ENCODE measurements around a stretch of chr18.

GRCh38 chr18:3257112-3258090 is 4.5 kb upstream of the MYL12B start:
- PRO-cap = unidirectional peak, plus-strand start at chr18:3257589
CAGE:
- cytosol, long polyA plus RNA = no peak
- long polyA plus RNA = no peak
- nucleus, long polyA plus RNA = no peak

GRCh38 chr18:3258091-3258907 is 3.6 kb upstream of the MYL12B start:
- PRO-cap = no peak
CAGE:
- cytosol, long polyA plus RNA = no peak
- long polyA plus RNA = no peak
- nucleus, long polyA plus RNA = no peak

GRCh38 chr18:3280168-3280351 is 18.1 kb downstream of the MYL12B start:
- PRO-cap = no peak
CAGE:
- cytosol, long polyA plus RNA = no peak
- long polyA plus RNA = no peak
- nucleus, long polyA plus RNA = no peak

GRCh38 chr18:3384544-3385251 is 65.3 kb upstream of the TGIF1 start:
- PRO-cap = no peak
CAGE:
- cytosol, long polyA plus RNA = no peak
- long polyA plus RNA = no peak
- nucleus, long polyA plus RNA = no peak

DNA sequence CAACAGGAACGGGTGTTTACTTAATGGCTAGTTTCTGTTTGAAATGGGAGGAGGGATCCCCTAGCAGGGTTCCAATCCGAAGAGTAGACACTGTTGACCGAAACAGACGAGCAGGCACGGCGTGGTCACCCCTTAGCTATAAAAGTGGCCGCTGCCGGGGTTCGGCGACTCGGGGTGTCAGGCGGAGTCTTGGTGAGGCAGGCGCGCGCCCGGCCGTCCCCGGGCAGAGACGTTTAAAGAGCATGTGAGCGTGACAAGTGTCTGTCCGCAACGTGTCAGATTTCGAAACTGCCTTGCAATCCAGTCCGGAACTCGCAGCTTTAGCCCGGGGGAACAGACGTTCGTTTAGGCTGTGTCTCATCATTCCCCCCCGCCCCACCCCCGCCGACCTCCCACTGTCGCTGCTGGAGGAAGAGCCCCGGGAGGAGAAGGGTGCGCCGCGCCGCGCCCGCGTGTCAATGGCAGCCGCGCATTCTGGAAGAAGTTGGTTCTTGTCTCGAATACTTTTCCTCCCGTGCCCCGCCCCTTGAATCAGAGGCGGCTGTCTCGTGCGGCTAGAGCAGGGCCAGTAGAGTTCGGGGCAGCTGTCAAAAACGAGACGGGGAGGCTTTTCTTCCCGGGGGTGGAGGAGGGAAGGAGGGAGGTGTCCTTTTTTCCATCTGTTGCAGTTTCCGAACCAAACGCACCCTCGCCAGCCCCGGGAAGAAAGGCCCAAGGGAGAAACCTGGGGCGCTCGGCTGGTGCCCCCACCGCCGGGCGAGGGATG is 615 bp upstream of the TGIF1 start:
- PRO-cap = bidirectional peak, plus-strand start at position 167 of the sequence, minus-strand start outside the sequence
CAGE:
- cytosol, long polyA plus RNA = no peak
- long polyA plus RNA = no peak
- nucleus, long polyA plus RNA = no peak

- PRO-cap = no peak
CAGE:
- cytosol, long polyA plus RNA = no peak
- long polyA plus RNA = no peak
- nucleus, long polyA plus RNA = no peak
Measured at GRCh38 chr18:3451122-3451378, 1.1 kb downstream of the TGIF1 start.

- PRO-cap = unidirectional peak, minus-strand start at chr18:3454822
CAGE:
- cytosol, long polyA plus RNA = no peak
- long polyA plus RNA = no peak
- nucleus, long polyA plus RNA = no peak
Measured at GRCh38 chr18:3454402-3455677, 4.9 kb downstream of the TGIF1 start.

DNA sequence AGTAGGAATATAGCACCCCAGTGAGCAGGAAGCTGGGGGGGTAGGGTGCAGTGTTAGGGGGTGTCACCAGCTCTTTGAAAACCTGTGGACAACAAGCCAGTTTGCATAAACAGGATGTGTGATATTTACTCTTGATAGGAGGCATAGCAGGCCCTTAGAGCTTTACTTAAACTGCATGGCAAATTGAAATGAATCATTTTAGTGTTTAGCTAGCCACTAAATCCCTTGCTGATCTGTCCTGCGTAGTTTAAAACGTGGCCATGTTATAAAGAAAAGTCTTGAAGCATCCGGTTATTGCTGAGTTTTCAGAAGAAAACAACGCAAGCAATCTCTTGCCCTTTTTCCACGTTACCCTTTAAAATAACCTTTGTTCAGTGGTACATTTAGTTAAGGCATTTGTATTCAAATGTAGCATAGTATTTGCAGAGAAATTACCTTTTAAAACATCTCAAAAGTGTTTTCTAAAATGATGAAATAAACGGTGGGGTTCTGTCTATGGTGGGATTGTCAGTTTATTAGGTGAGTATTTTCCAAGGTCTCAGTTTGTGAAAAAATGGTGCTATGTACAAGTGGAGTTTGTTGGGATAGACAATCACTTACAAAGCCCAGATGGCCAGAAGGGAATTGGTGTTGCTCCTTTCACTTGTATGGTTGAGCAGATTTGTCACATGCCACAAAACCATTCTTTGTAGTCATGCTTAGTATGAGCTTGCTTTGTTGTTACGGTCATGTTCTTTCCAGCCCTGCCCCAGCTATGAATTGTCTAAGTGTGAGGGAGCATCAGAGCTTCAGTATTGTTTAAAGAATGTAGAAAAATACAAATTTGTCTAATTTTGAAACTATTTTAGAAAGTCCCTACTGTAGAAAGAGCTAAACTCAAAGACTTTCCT is 8.7 kb downstream of the TGIF1 start:
- PRO-cap = no peak
CAGE:
- cytosol, long polyA plus RNA = no peak
- long polyA plus RNA = no peak
- nucleus, long polyA plus RNA = no peak

- PRO-cap = no peak
CAGE:
- cytosol, long polyA plus RNA = no peak
- long polyA plus RNA = no peak
- nucleus, long polyA plus RNA = no peak
Measured at GRCh38 chr18:3520321-3520712, 70.3 kb downstream of the TGIF1 start.

GRCh38 chr18:3593288-3594034 is 143.5 kb downstream of the TGIF1 start:
- PRO-cap = no peak
CAGE:
- cytosol, long polyA plus RNA = no peak
- long polyA plus RNA = no peak
- nucleus, long polyA plus RNA = no peak

- PRO-cap = no peak
CAGE:
- cytosol, long polyA plus RNA = no peak
- long polyA plus RNA = no peak
- nucleus, long polyA plus RNA = no peak
Measured at GRCh38 chr18:3608420-3608833, 158.5 kb downstream of the TGIF1 start.

DNA sequence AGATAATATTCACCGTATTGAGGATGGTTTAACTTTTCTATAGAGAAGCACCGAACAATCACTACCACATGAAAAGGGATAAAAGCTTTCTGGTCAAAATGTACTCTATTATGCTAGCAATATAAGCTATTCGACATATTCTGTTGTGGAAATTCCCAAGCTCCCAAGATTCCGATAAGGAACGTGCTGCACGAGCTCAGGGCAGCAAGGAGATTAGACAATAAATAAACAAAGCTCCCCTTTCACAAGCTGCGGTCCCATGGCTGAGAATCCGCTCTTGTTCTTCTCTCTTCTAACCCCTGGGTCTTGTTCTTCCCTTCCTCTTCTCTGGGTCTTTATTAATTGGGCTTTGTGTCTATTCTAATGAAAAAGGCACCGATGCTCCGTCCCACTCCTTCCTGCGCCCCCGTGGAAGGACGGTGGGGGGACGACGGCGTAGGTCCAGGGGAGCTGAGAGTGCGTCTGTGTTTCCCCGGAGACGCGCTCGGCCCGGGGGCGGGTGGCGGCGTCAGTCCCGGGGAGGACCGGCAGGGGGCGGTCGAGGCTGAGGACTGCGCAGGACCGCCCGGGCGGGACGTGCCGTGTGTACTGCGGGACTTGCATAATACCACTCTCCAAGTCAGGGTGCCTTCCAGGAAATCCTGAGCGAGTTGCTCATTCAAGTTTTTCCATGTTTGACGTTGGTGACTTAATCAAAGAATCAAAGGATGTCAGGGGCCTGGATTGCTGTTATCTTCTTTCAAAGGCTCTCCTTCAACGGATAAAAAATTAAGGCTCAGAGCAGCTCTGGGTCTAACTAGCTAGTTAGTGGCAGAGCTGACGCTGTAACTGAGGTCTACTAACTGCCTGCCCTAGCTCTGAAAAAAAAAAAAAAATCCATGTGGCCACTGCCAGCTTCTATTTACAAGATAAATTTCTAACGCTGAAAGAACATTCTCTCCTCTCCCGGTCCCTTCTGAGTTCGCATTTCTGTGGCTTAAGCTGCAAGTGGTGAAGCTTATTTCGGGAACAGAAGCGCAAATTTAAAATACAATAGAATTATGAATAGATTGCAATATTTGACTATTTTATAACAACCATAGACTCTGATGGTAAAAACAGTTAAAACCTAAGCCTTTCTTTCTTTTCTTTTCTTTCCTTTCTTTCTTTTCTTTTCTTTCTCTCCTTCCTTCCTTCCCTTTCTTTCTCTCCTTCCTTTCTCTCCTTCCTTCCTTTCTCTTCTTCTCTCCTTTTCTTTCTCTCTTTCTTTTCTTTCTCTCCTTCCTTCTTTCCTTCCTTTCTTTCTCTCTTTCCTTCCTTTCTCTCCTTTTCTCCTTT is 321.5 kb downstream of the TGIF1 start:
- PRO-cap = no peak
CAGE:
- cytosol, long polyA plus RNA = no peak
- long polyA plus RNA = no peak
- nucleus, long polyA plus RNA = no peak

DNA sequence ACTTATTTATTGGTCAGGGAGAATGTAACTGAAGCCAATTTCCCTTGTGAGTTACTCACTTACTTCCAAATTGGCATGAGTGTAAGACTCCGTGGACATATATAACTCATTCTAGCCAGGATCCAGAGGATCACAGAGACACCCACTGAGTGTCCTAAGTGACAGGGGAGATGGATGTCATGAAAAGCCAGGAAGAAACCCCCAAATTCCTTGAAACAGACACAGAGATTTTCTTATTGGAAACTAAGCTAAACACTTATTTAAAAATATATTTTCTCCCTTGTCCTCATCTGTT is 345.0 kb downstream of the TGIF1 start:
- PRO-cap = no peak
CAGE:
- cytosol, long polyA plus RNA = no peak
- long polyA plus RNA = no peak
- nucleus, long polyA plus RNA = no peak

GRCh38 chr18:5236881-5237652 is 40.0 kb upstream of the AKAIN1 start:
- PRO-cap = no peak
CAGE:
- cytosol, long polyA plus RNA = no peak
- long polyA plus RNA = no peak
- nucleus, long polyA plus RNA = no peak

GRCh38 chr18:5237653-5238241 is 40.7 kb upstream of the AKAIN1 start:
- PRO-cap = bidirectional peak, plus-strand start at chr18:5238078, minus-strand start at chr18:5238040
CAGE:
- cytosol, long polyA plus RNA = start-site peak on the plus strand at chr18:5238077-5238121, 437 and 144 reads in 2 replicates
- long polyA plus RNA = start-site peak on the plus strand at chr18:5238059-5238110, 76 and 34 reads in 2 replicates
- nucleus, long polyA plus RNA = start-site peak on the plus strand at chr18:5238062-5238120, 323 and 143 reads in 2 replicates

DNA sequence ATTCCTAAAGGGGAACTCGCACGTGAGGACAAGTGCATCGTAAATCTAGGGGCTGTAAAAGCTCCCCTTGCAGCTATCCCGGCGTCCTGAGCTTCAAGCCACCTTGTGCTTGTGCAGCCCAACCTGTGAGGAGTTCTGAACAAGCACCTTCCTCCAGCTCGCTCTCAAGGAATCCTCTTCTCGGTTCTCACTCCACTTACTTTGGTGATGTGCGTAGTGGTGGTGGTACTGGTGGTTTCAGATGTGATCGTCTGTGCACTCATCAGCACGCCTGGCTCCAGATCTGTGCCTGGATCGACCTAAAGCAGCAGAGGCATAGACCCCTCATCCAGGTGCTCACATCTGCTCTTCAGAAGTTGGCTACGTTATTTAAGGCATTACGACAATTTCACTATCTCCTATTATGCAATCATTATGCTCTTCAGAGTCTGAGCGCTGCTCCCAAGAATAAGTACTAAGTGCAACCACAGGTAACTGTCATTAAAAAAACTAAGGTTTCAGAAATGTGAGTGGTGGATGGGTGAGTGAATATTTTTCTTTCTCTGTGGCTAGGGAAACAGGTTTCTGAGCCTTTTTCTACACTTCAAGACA is 100.0 kb upstream of the ZBTB14 start:
- PRO-cap = no peak
CAGE:
- cytosol, long polyA plus RNA = no peak
- long polyA plus RNA = no peak
- nucleus, long polyA plus RNA = no peak

- PRO-cap = no peak
CAGE:
- cytosol, long polyA plus RNA = no peak
- long polyA plus RNA = no peak
- nucleus, long polyA plus RNA = no peak
Measured at GRCh38 chr18:5456009-5456366, 87.8 kb downstream of the EPB41L3 start.

DNA sequence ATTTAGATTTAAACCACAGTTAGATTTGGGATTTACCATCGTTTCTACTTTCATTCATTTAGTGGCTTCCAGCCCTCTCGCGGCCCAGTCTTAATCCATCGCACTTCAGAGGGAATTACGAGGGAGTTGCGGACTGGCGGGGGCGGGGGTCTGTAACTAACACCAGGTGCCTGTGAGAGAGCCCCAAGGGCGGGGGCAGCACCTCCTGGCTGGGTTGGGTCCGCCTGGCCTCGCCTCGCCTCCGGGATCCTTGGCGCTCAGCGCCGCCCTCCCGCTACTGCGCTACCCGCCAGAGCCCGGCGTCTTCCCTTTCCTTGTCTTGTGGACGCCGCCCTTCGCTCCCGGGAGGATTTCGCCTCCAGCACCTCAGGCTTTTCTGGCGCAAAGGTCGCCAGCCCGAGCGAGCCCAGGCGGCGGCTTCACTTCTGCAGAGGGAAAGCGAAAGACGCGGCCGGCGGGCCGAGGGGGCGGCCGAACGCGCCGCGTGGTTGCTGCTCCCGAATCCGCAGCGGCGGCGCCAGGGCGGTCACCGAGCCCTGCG is 84.5 kb upstream of the EPB41L3 start:
- PRO-cap = no peak
CAGE:
- cytosol, long polyA plus RNA = no peak
- long polyA plus RNA = no peak
- nucleus, long polyA plus RNA = no peak

- PRO-cap = no peak
CAGE:
- cytosol, long polyA plus RNA = no peak
- long polyA plus RNA = no peak
- nucleus, long polyA plus RNA = no peak
Measured at GRCh38 chr18:5998618-5999406, 103.5 kb upstream of the TMEM200C start.

GRCh38 chr18:6362598-6362797 is 52.2 kb downstream of the L3MBTL4 start:
- PRO-cap = no peak
CAGE:
- cytosol, long polyA plus RNA = no peak
- long polyA plus RNA = no peak
- nucleus, long polyA plus RNA = no peak

Measured in A549 (cell line).